Fallopian tube (tissue), 1 donor: Measurements from ENCODE around the genes PDE9A and SIK1.

- PRO-cap = no peak
Measured at GRCh38 chr21:42468260-42469160, 27.5 kb downstream of the RSPH1 start.

DNA sequence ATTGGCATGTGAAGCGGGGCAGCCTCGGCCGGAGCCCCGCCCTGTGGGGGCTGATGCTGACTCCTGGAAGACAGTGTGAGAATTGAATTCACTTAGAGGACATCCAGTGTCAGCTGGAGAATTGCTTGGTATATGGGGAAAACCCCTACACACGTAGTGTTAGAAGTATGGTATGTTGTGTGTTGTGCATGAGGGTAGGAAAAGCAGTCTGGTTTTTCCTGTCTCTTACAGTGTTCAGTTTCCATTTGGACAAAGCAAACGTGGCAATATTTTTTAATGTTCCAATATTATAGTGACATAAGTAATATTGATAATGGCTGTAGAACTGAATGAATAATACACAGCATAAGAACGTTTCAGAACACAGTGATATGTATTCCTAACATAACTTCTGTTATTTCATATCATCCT, 11.7 kb downstream of the SLC37A1 start:
- PRO-cap = no peak

DNA sequence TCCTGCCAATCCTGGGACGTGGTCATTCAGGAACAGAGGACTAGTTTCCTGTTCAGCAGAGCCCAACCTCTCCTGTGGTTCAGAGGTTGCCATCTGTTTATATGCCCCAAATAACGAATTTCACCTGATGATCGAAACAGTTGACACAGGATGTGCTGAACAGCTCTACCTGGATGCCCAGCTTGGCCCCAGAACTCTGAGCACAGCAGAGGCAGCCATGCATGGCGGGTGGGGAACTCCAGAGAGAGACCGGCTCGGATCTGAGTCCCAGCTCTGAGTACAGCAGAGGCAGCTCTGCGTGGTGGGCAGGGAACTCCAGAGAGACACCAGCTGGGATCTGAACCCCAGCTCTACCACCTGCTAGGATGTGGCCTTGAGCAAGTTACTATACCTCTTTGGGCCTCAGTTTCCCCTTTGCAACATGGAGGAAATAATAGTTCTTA, 22.2 kb downstream of the SLC37A1 start:
- PRO-cap = no peak

DNA sequence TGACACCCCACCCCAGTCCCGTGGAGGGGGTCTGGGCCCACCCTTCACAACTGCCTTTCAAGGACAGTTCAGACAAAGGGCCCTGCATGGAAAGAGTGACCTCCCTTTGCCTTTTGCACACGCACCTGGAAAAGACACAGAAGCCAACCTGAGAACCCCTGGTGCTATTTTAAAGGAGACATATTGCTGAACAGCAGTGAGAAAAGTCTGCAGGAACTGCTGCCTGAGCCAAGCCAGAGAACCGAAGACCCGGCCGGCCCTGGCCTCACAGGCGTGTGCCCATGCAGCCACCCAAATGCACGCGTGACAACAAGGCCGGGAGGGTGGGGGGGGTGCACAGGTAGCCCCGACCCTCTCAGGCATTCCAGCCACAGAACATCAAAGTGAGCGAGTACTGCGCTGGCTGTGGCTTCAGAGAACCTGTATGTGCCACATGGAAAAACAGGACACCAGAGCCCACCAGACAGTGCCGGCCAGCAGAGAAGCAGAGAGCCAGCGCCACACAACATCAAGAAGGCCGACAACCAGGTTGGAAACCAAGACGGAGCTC, 66.8 kb downstream of the SLC37A1 start:
- PRO-cap = no peak

DNA sequence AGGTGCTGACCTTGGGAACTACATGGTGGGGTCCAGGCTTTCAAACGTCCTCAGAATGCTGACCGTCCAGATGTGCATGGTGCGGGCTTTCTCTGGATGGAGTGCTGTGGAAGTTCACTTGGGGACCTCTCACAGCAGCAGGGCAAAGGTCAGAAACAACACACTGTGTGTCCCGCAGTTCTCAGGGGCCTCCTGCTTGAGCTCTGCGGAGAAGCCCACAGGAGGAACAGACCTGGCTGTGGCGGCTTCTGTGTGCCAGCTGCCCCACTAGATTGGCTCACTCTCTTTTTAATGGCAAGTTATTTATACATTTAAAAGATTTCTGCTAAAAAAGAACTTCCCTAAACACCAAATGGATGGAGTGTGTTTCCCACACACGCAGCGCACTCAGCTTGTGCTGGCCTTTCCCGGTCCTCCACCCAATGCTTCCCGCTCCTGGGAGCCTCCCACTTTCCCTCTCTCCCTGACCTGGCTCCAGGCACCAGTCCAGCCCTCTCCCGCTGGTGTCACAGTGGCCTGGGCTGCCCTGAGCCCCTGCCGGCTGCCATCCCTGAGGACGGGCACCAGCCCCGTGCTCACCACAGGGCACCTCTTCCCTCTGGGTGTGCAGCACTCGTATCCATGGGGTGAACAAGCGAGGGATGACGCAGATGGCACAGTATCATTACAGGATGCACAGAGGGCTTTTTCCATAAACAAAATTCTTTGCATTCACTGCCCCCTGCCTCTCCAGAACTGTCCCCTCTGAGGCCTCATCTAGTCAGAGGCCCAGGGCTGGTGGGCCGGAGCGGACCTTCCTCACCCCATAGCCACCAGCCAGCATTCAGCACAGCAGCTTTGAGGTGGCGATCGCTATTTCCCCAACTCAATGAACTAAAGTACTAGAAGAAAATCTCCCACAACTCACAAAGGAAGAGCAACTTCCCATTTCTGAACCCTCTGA, 68.4 kb downstream of the SLC37A1 start:
- PRO-cap = unidirectional peak, minus-strand start at position 424 of the sequence

GRCh38 chr21:42593731-42594254, 59.6 kb upstream of the PDE9A start:
- PRO-cap = no peak

DNA sequence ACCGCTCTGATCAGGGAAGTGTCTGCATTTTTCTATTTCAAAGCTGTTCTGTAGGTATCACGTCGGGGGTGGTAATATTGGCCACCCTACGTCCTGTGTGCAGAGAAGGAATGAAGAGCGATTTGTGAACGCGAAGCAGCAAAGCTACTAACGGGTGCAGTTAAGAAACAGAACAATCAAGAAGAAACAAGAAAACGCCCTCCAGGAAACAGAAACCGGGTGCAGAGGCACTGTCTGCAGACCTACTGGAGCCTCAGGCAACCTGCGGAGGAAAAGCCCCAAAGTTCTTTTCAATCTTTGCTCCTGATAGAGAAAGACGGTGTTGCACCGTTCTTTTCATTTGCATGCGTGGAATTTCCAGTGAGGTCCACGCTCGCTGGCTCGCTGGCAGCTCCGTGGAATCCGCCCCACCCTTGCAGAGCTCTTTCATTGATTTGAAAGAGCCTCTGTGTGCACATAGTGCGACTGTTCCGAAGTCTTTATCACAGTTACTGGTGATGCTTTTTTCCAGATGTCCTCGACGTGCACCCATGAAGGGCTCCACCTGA, 37.0 kb upstream of the PDE9A start:
- PRO-cap = bidirectional peak, plus-strand start at position 239 of the sequence, minus-strand start at position 149 of the sequence

- PRO-cap = bidirectional peak, plus-strand start at chr21:42653779, minus-strand start at chr21:42653472; bidirectional peak, plus-strand start at chr21:42653965, minus-strand start at chr21:42653854
Measured at GRCh38 chr21:42653325-42654104, at the start of gene PDE9A. PDE9A (plus strand) TSS chr21:42653621.

GRCh38 chr21:42781189-42782477, 97.7 kb downstream of the WDR4 start:
- PRO-cap = bidirectional peak, plus-strand start at chr21:42781496, minus-strand start at chr21:42781504; bidirectional peak, plus-strand start at chr21:42782130, minus-strand start at chr21:42781943

GRCh38 chr21:42973662-42974057, 702 bp upstream of the PKNOX1 start:
- PRO-cap = no peak

GRCh38 chr21:42990076-42990922, 15.9 kb downstream of the PKNOX1 start:
- PRO-cap = no peak

DNA sequence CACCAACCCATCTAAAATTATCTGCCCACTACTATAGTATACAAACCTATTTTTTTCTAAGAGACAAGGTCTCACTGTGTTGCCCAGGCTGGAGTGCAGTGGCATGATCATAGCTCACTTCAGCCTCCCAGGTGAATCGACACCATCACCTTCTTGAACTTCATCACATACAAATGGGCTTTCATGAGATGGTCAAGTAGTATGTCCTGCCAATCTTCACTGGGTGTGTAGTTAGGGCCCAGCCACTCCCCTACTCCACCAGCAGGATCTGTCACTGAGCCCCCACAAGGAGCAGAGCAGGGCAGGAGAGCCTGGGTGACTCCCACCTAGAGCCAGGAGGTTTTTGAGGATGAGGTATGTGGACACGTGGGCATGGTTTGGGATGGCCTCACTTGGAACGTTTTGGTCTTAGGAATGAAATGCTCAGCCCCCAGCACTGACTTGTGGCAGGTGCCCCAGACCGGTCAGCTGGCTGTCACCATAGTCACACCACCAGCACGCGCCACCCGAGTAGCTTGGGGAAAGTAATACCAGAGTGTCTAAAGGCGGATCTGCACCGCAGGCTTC, 15.4 kb downstream of the U2AF1 start:
- PRO-cap = no peak

GRCh38 chr21:43196549-43197475, 28.0 kb downstream of the CRYAA start:
- PRO-cap = no peak

DNA sequence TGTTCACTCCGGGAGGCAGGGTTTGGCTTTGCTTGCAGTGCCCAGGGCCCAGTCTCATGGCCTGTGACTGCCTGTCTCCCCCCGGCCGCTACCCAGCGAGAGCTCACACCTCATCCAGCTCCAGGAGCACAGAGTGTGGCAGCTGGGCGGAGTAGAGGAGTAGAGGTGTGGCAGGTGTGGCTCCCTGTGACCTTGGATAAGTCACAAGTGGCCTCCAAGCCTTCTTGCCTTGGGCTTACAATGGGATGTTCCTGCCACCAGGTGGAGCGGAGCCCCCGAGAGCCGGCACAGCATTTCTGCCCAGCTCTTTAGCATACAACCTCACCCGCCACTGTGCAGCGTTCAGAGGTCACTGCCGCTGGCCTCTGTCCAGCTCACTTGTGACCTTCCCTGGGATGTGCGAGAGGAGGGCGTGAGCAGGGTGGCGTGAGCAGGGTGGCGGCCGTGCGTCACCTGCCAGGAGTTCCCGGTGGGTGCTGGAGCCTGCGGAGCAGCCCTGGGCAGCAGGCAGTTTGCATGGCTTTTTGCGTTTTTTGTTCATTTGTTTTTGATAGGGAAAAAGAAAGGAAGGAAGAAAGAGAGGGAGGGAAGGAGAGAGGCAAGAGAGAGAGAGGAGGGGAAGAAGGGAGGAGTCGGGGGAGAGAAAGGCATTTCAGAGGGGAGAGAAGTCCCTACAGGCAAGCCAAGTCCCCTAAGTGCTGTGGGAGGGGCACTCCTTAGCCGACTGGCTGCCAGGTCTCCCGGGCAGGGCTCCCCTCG, 42.5 kb downstream of the CRYAA start:
- PRO-cap = no peak

GRCh38 chr21:43339598-43340356, 87.2 kb downstream of the SIK1 start:
- PRO-cap = no peak

DNA sequence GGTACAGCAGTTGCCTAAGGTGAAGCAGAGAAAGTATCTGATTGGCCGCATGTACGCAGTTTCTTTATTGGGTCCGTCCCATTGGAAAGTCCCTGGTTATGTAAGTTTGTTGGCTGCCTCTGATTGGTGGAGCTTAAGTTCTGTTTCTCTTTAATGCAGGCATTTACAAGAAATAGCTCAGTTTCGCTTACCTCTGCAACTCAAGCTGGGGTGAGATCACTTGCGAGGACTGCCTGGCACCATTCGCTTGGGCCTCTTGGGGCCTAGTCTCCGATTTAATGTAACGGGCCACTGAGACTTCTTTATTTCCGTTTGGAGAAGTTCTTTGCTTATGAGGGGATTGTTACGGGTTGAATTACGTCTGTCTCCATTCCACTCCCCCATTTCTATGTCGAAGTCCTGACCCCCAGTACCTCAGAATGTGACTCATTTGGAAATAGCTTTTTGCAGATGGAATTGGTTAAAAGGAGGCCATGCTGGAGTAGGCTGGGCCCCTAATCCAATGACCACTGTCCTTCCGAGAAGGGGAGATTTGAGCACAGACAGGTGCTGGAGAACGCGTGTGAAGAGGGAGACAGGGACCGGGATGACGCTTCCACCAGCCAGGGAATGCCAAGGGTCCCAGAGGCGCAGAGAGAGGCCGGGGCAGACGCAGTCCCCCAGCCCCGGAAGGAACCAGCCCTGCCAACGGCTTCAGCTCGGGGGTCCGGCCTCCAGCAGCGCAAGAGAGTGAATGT, 73.9 kb downstream of the SIK1 start:
- PRO-cap = no peak

DNA sequence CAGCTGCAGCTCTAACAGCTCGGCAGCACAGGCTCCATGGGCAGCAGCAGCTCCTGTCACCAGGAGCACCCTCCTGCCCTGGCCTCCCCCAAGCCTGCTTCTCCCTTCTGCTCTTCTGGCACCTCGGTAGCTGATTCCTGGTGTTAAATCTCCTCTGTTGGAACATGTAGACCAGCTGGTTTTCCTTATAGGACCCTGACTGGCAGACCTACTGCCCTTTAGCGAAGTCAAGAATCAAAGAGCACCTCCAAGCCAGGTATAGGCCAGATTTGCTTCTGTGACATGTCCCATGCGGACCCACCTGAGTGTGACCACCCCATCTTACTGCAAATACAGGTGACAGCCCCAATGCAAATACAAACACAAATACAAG, 72.4 kb downstream of the SIK1 start:
- PRO-cap = no peak

DNA sequence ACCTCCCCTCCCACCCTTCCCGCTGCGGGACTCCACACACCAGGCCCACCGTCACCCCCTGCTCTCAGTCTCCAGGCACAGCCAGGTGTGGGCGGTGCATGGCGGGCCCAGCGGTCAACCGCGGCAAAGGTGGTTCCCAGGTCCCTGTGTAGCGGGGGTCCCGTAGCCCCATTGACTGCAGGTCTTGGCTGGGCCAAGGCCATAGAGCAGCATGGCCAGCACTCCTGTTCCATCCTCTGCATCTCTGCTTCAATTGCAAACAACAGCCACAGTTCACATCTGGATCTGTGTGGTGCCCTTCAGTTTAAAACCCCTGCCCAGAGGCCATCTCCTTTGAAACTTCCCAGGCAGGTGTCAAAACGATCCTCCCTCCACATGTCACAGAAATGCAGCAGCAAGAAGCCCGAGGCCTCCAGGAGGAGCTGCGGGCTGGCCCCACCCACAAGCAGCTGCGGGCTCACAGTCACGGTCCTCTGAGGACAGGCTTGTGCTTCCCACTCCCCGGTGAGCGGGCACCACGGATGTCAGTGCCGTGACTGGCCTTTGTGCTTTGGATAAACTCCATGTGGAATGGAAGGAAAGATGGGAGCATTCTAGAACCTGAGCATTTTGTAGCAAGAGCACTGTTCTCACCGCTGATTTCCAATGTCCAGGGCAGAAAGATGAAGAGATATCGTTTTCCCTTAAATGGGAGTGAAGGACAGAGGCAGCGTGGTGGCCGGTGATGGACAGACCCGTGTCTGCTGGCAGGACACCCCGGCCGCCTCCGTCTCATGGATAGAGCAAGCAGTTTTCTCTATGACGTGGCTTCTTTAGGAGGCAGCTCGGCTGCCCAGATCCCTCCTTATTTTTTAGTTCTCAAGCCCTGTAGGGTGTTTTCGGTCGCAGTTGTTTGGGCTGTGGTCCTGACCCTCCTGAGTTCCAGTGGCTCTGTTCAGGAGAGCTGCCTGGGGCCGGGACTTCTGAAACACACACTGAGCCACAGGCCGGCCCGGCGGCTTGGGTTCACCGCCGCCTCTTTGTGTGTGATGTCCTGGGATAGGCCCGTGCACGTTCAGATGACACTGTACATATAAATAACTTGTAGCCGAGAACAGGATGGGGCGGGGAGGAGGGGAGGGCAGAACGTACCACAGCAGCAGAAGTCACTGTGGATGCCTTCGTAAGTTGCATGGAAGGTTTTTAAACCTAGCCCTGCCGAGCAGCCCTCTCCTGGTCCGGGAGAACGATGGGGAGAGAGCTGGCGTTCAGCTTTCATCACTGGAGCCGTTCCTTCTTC, 65.6 kb downstream of the SIK1 start:
- PRO-cap = unidirectional peak, minus-strand start at position 973 of the sequence

GRCh38 chr21:43373008-43373864, 53.7 kb downstream of the SIK1 start:
- PRO-cap = no peak

DNA sequence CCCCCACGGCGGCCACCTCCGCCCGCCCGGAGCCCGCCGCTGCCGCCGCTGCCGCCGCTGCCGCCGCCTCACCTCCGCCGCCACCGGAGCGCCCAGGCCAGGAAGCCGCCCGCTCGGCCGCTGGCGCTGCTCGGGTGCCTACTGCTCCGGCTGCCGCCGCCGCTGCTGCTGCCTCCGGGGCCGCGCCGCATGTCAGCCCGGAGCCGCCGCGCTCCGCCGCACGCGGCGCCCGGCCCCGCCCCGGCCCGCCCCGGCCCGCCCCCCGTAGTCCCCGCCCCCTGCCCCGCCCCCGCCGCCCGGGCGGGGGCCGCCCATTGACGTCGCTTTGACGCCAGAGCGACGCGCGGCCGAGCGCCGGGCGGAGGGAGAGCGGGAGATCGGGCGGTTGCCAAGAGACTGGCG, at the start of gene SIK1:
Gene SIK1, minus strand, starts transcription at position 194 of the 402 bp plus-strand sequence.
- PRO-cap = no peak